ENCODE data around the genes PGK2, PKHD1 and GSTA1.

GRCh38 chr6:47477165-47477323 is 545 bp upstream of the CD2AP start:
- RRBS, result no CpG with 5 or more reads among the region's 3 CpGs

- RRBS, result no CpG with 5 or more reads among the region's 5 CpGs
These were observed 9.7 kb upstream of the RHAG start for GRCh38 chr6:49646029-49646951.

- RRBS, result no CpG with 5 or more reads among the region's 12 CpGs
These were observed at the start of gene PGK2 for GRCh38 chr6:49786911-49787702. PGK2 (minus strand) TSS chr6:49787285.

- RRBS, result no CpG with 5 or more reads among the region's 36 CpGs
These were observed 30.9 kb downstream of the TFAP2B start for GRCh38 chr6:50849457-50850154.

DNA sequence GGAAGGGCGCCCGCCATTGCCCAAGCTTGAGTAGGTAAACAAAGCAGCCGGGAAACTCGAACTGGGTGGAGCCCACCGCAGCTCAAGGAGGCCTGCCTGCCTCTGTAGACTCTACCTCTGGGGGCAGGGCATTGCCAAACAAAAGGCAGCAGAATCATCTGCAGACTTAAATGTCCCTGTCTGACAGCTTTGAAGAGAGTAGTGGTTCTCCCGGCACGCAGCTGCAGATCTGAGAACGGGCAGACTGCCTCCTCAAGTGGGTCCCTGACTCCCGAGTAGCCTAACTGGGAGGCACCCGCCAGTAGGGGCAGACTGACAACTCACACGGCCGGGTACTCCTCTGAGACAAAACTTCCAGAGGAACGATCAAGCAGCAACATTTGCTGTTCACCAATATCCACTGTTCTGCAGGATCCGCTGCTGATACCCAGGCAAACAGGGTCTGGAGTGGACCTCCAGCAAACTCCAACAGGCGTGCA is 406.1 kb downstream of the TFAP2B start:
- RRBS, result no CpG with 5 or more reads among the region's 15 CpGs

GRCh38 chr6:51317591-51318039 is 498.9 kb downstream of the TFAP2B start:
- RRBS, result no CpG with 5 or more reads among the region's 4 CpGs

DNA sequence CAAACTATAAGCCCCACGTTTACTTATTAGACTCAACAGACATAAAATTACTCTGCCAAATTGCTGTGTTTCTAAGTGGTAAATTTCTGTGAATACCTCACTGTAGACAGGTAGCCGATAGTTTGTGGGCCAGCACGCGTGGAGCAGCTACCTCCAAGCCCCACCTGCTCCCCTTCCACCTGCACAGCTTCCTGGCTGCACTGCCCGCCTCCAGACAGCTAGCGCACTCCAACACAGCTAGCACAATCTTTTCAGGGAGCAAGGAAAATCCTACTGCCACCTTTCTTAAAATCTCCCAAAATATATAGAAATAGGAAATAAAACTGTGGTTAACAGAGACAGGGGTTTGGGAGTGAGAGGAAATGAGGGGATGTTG is 349.4 kb downstream of the PKHD1 start:
- RRBS, result no CpG with 5 or more reads among the region's 6 CpGs

- RRBS, result no CpG with 5 or more reads among the region's 6 CpGs
These were observed at the start of gene PKHD1 for GRCh38 chr6:52087276-52087737. PKHD1 (minus strand) TSS chr6:52087613.

- RRBS, result no CpG with 5 or more reads among the region's 4 CpGs
These were observed 174 bp upstream of the IL17F start for GRCh38 chr6:52244530-52244817.

DNA sequence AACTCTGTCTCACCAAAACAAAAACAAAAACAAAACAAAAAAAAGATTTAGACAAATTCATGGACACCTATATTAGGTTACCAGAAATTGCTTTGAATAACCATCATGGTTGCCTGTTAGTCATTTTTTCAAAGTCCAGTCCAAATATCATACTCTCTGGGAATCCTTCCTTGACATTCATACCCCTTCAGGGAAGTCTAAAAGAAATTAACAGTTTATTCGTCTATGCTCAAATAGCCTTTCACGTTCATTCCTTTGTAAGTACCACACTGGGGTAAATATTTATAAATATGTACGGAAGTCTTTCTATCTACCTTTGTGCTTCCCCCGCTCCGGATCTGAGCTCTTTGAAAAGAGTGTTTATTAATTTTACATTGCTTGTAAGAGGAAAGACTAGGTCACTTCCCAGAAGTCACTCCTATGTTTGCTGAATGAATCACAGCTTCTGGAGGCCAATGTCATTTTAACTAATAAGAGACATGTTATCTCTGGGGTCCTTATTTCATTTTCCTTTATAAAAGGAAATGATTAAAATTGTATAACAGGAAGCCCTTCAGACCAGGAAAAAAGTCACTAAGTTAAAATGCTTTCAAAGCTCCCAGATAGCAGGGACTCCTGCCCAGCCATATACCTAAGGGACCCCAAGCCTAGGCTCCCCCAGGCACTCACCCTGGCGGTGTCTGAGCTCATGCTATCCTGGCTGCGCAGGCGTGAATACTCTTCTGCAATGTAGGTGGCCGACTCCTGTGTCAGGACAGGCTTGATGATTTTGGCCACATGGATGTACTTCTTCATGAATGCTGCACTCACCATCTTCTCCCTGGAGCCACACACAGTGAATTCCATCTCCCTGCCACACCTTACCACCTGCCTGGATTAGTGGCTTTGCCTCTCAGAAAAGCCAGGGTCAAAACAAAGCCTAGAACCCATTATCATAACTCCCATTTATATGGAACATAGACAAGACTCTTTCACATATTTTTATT is 12.6 kb downstream of the MCM3 start:
- RRBS, result no CpG with 5 or more reads among the region's 9 CpGs

DNA sequence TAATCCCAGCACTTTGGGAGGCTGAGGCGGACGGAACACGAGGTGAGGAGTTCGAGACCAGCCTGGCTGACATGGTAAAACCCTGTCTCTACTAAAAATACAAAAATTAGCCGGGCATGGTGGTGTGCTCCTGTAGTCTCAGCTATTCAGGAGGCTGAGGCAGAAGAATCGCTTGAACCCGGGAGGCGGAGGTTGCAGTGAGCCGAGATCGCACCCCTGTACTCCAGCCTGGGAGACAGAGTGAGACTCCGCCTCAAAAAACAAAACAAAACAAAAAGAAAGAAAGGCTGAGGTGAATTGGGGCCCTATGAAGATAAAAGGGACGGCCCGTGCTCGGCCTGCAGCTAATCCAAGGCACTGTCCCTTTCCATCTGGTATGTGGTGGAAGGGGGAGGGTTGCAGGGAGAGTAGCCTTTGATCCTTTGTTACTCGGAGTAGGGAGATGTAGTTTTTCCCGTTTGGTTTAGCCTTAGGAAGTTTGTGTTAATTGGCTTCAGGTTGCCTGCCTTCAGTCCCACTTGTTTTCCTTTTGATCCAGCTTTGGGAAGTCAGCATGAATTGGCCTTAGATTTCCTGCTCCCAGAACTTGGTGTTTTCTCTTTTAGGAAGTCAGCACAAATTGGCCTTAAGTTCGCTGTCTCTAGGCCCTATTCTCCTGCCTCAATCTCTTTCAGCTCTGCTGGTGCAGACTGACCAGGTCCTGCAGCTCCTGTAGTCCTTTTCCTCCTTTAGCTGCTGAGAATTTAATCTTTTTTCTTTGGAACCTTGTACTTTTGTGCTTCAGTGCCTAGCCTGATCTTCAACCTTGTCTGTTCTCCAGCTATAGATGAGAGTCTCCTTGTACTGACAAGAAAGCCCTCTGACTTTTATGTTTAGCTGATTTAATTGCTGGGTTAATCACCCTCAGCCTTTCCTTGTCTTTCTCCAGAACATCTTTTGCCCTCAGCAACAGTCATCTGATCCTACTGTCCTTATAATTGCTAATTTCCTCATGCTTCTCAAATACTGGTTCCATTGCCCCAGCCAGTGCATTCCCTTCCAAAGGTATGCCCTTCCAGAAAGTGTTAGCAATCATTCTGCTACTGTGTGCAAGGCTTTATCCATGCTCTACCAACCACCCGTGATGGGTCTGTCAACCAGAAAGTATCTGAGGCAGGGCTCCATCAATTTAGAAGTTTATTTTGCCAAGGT is 35.9 kb upstream of the PAQR8 start:
- RRBS, result no CpG with 5 or more reads among the region's 18 CpGs

DNA sequence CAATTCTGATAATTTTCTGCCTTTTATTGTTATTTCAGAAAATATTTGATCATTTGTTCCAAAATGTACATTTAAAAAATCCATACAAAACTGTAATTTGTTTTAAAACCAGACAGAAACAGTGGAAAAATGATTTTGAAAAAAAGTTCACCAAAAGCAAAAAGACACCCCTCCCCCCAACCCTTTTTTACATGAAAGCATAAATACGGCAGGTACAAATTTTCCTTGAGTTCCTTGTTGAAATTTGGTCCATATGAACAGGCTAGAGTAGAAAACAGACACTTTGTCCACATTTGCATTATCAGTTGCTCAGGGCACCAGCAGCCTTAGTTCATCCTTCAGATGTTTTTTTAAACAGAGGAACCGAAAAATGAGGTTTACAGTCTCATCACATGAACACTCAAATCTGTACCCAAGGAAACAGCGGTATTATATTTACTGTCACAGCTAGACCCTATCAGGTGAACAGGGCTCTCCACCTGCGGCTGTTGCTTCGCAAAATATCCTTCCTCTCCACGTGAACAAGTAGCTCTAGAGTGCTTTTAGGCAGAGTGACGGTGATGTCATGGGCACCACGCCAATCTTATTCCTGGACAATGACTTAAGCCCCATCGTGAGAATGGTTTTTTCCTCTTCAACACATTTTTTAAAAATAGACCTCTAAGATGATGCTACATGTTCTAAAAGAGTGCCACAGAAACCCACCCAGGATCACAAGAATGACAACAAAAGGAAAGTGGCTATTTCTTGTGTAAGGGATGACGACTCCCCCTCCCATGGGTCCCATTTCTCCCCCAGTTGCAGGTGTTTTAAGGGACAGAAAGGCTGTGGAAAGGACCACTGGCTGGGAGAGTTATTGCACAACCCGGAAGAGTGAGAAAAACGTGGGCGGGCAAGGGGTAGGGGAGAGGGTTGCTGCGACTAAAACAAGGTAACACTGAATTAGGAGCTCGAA is 77.5 kb downstream of the EFHC1 start:
- RRBS, result no CpG with 5 or more reads among the region's 15 CpGs

- RRBS, result no CpG with 5 or more reads among the region's 8 CpGs
These were observed 5.6 kb downstream of the TRAM2 start for GRCh38 chr6:52571196-52571755.

DNA sequence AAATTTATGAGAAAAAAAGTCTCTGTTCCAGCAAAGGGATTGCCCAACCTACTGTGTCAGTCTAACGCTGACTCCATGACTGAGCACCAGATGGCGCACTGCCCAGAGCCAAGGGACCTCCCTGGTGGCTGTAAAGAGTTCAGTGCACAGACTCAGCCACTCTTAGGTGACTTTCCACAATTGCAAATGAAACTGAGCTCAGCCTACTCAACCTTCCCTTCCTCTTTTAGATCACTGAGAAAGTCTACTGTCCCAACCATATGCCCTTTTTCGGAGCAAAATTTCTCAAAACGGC is 38.8 kb downstream of the GSTA2 start:
- RRBS, result no CpG with 5 or more reads among the region's 4 CpGs

GRCh38 chr6:52803574-52803989 is at the start of gene GSTA1:
GSTA1 (minus strand) TSS chr6:52803816.
- RRBS, result no CpG with 5 or more reads among the region's 4 CpGs

DNA sequence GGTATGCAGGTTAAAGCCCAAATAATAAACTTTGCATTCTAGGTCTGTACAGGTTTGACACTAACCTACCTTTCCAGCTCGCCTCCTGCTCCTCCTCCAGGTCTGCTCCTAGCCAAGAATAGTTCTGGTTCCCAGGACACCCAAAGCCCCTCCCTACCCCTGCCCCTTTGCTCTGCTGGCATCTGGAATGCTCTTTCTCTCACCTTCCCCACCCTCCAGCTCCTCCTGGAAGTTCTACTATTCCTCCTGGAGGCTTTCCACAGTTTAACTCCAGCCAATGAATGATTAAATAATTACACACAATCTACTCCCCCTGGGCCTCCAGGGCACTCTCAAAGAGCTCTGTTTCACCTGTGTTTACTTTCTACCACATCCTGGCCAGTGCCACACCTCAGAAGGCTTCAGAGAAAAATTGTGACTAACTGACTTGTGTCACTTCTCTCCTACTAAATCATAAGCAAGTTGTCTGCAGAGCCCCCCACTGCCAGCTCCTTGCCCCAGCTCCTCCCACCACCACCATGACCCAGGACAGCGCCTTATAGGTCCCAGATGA is 36.2 kb downstream of the GCM1 start:
- RRBS, result no CpG with 5 or more reads among the region's 2 CpGs

GRCh38 chr6:53216219-53216586 is 67.6 kb upstream of the GCM1 start:
- RRBS, result no CpG with 5 or more reads among the region's 3 CpGs

DNA sequence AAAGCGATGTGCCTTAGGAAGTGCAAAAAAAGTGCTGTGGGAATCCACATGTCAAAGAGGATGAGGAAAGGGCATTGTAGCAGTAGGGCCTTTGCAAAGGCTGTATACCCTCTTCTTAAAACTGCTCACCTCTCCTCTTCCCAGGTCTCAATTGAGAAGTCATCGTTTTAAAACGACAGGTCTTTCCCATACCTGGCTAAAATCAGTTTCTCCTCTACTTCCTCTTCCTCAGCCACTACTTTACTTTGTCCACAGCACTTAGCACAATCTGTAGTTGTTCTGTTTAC is 9.6 kb upstream of the ELOVL5 start:
- RRBS, result no CpG with 5 or more reads among the region's 3 CpGs

DNA sequence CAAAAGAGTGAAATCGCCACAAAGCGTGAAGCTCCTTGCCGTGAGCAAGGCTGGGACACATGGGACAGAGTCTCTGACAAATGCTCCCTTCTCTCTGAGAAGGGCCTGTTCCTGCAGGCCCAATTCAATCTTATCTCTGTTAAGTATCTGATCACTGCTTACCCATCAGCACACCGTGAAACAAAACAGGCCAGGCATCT is 79.3 kb downstream of the GCLC start:
- RRBS, result no CpG with 5 or more reads among the region's 4 CpGs

Measured in AG09319 (cell line).